Metastatic Breast Carcinoma in the Ovary (tissue), 3 donors: ENCODE measurements around a stretch of chr11.

DNA sequence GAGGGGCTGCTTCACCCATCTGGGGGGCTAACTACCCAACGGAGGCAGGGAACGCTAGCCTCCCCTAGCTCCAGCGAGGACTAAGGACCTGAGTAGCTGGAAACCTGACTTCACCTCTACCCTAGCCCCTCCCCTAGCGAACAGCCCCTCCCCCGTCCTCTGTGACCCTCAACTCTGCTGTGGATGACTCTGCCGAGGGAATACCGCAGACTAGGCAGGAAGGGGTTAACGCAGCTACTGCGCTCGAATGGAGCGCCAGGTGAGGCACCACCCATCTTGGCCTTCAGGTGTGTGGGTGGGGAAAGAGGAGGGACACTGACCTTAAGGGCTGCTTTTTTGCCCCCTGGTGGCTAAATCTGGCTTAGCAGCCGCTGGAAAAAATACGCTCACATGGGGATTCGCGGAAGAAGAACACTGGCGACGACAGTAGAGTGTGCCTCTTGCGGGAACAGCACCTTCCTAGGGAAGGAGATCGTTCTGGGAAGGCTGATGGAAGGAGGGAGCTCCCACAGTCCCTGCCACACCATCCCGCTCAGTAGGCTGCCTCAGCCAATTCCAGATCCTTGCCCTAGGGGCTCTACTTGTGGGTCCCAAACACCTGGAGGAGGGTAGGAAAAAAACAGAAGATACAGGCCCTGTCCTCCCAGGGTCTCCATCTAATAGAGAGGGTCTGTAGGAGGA is 4.5 kb upstream of the BCL9L start:
- PRO-cap, 3 experiments: peak in 3 of 3 experiments; most common plus-strand start position 406 of the sequence (in 2); most common minus-strand start position 82 of the sequence (in 3)

- PRO-cap, 3 experiments: no peak in any of the 3 experiments
These were observed 7.3 kb downstream of the TRAPPC4 start for GRCh38 chr11:119025591-119026570.

GRCh38 chr11:119049440-119049645 is 7.7 kb downstream of the HYOU1 start:
- PRO-cap, 3 experiments: no peak in any of the 3 experiments

GRCh38 chr11:119108201-119109264 is 1.4 kb downstream of the C2CD2L start:
- PRO-cap, 3 experiments: peak in 3 of 3 experiments; most common minus-strand start chr11:119108297 (in 3)

GRCh38 chr11:119120617-119121454 is 544 bp upstream of the HINFP start:
- PRO-cap, 3 experiments: peak in 3 of 3 experiments; most common minus-strand start chr11:119121305 (in 3)

DNA sequence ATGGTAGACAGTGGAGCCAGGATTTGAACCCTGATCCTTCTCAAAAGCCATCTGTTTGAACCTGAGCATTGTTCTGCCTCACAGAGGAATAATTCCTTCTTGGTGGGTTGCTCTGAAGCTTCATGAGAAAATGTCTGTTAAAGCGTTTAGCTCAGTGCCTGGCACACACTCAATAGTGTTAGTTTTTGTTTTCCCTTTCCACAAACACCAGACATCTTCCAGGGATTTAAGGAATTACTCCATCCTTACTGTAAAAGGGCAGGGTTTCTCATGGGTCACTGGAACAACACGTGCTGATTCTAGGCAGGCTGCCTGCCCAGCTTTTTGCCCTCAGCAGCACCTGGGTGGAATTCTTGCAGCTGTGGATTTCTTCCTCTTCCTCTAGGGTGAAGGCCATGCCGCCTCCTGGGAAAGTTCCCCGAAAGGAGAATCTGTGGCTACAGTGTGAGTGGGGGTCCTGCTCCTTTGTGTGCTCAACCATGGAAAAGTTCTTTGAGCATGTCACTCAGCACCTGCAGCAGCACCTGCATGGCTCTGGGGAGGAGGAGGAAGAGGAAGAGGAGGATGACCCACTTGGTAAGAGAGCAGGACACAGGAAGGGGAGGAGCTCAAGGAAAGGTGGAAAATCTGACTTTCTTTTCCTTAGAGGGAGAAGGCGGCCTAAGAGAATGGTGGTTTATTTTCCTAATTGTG is 5.3 kb downstream of the HINFP start:
- PRO-cap, 3 experiments: peak in 1 of 3 experiments; most common minus-strand start position 554 of the sequence (in 1)

DNA sequence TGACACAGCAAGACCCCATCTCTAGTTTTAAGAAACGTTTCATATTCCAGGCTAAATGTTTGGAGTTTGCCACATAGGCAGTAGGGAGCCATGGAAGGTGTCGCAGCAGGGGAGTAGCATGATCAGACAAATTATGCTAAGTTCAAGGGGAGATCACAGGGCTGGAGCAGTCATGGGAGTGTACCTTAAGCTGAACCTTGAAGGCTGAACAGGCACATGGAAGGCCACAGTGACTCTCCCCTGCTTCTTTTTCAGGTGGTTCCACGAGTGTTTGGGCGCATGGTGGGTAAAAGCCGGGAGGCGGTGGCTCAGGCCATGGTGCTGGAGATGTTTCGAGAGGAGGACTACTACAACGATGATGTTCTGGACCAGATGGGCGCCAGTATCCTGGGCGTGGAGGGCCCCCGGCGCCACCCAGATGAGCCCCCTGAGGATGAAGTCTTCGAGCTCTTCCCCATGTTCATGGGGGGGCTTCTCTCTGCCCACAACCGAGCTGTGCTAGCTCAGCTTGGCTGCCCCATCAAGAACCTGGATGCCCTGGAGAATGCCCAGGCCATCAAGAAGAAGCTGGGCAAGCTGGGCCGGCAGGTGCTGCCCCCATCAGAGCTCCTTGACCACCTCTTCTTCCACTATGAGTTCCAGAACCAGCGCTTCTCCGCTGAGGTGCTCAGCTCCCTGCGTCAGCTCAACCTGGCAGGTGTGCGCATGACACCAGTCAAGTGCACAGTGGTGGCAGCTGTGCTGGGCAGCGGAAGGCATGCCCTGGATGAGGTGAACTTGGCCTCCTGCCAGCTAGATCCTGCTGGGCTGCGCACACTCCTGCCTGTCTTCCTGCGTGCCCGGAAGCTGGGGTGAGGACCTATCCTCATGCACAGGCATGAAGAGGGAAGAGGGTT is 5.6 kb upstream of the NHERF4 start:
- PRO-cap, 3 experiments: no peak in any of the 3 experiments

GRCh38 chr11:119185616-119186116 is 391 bp downstream of the NHERF4 start:
- PRO-cap, 3 experiments: no peak in any of the 3 experiments

DNA sequence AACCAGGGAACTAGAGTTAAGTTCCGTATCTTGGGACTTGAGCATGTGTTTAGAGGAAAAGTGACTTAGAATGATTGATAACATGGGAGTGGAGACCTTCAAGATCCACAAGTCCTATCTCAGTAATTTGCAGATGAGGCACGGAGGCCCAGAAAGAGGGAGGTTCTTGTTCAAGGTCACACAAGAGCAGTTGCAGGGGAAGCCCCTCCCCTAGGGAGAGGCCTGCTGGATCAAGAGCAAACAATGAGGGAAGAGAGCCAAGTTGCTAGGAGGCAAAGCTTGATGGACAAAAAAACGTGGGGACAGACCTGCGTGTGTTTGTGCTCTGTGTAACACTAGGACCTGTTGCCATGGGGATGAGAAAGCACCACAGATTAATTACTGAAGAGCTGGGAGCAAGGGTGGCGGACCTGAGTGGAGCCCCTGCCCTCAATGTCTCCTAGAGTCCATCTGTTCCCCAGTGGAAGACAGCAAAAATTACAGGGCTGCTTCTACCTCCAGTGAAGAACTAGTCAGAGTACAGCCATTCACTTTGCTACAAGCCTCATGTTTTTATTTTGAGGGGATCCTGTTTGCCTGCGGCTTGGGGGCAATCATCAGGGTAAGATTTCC is 6.4 kb upstream of the MFRP start:
- PRO-cap, 3 experiments: no peak in any of the 3 experiments

- PRO-cap, 3 experiments: no peak in any of the 3 experiments
These were observed 16.4 kb downstream of the USP2 start for GRCh38 chr11:119364718-119365815.

DNA sequence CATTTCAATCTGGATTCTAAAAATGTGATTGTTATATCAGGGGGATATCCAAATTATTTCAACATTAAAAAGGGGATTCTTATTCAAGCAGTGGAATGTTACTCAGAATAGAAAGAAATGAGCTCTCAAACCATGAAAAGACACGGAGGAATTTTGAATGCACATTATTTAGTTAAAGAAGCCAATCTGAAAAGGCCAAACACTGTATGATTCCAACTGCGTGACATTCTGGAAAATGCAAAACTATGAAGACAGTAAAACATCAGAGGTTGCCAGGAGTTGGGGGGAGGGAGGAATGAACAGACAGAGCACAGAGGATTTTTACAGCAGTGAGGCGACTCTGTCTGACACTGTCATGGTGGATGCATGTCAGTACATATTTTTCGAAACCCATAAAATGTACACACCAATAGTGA is 22.8 kb upstream of the THY1 start:
- PRO-cap, 3 experiments: peak in 1 of 3 experiments; most common plus-strand start position 306 of the sequence (in 1); most common minus-strand start position 109 of the sequence (in 1)

- PRO-cap, 3 experiments: peak in 2 of 3 experiments; most common plus-strand start chr11:119585460 (in 1); most common minus-strand start chr11:119585132 (in 1)
These were observed 143.9 kb downstream of the NECTIN1 start for GRCh38 chr11:119585060-119585569.

DNA sequence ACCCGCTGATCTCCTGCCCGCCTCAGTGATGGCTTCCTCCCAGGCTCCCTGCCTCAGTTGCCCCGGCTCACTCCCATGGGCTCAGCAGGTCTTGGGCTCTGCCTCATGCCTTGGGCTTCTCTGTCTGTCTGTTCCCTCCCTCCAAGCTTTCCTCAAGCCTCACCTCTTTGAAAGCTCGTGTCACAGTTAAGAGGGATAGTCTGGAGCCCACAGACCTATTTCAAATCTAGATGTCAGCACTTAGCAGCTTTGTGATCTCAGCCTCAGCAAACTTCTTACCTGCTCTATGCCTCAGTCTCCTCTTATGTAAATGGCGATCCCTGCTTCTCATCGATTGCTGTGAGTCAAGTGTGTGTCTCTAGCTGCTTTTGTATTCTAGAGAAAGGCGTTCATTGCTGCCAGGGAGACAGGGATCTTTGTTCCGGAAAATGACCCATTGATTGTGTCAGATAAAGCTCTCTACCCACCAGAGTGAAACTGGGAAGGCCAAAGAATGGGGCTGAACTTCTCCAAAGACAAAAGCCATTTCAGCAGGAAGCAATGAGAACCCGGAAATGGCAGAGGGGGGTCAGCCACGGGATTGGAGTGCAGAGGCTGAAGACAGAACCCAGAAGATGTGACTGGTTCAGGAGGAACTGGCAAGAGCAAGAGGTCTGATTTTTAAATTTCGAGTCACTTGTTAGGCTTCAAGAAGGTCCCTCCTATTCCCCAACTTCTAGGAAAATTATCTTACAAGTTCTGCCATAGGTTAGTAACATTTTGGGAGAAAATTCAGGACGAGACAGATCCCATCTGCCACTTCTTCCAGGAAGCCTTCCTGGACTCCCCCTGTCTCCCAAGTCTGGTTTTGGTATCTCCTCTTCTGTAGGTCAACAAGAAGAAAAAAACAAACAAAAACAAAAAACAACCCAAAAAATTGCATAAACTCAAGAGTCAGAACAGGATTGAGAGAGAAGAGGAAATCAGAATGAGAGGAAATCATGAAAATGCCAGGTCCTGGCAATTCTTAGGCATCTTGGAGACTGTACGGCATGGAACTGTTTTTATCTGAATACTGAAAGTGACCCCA is 110.8 kb downstream of the NECTIN1 start:
- PRO-cap, 3 experiments: no peak in any of the 3 experiments

DNA sequence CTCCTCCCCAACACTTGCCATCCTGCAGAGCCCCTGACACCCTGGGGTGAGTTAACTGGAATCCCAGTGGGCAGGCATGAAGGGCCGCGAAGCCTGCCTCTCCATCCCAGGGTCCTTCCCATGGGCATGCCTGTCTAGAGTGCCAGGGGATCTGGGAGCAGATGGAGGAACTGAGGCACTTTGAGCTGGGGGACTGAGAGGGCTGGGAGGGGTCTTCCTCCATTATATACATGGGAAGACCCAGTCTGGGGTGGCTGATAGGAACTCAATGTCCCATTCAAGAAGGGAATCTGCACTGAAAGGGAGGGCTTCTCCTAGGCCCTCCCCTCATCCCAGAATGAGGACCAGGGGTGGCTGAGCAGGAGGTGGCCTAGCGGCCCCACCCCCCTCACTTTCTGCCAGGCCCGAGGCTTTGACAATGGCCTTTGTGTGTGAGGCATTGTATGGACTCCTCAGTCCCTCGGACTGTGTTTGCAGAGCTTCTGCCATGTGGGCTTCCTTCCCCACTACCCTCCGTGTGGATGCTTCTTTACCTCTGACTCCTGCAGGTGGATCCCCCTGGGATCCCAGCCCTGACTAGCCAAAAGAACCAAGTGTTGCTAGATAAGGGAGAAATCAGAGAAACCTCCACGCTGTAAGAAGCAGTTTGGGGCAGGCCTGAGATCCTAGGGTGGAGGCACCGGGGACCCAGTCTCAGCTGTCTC is 65.7 kb downstream of the NECTIN1 start:
- PRO-cap, 3 experiments: no peak in any of the 3 experiments

DNA sequence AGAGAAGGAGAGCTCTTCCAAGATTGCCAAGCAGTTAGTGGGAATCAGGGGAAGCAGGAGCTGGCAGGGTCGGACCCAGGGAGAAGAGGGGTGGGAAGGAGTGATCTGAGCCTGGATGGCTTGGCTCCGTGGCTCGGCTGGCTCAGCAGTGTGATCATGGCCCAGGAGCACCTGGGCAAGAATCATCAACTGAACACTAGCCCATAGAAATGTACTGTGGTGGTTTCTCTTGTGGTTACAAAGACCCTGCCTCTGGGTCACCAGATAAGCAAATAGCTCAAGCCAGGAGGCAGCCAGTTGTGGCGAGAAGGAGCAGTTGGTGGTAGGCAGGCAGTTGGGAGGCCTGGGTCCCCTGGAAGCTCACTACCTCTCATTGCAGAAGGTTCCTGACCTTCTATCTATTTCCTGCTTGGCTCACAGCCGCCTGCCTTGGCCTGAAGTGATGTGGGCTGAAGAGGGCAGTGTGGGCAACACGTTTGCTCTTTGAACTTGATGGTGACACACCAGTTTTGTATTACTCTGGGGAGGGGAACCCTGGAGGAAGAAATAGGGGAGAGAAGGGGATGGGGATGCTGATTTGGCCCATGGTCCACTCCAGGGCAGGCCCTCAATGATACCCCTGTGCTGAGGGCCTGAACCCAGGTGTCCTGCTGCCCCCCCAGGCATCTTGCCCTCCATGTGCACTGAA is 34.7 kb downstream of the NECTIN1 start:
- PRO-cap, 3 experiments: no peak in any of the 3 experiments

DNA sequence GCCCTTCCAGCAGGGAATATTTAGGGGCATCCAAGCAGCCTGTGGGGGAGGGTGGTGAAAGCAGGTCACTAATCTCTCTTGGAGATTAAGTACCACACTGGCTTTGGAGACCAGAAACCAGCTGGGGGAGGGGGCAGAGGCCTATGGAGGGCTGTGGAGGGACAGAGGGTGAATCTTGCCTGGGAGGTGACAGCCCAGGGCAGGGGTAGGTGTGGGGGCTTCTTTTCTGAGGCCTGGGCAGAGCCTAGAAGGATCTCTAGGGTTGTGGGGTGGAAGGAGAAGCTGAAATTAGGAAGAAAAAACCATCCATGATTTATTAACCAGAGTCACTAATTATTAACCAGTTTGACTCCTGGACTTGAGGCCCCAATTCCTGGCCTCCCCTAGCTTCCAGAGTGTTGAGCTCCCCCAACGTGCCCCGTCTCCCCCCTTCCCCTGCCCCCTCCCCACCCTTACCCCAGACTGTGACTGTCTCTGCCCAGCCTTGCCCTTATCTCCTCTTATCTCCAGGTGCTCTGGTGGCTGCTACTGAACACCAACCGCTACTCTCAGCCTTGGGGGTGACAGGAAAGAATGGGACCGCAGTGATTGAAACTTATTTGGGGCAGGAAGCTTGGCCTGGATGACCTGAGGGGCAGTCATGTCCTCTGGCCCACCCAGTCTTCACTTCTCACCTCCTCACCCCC is 15.8 kb downstream of the NECTIN1 start:
- PRO-cap, 3 experiments: no peak in any of the 3 experiments

- PRO-cap, 3 experiments: no peak in any of the 3 experiments
These were observed 572 bp upstream of the NECTIN1 start for GRCh38 chr11:119729685-119729858.

GRCh38 chr11:119993931-119994271 is 144.0 kb downstream of the TRIM29 start:
- PRO-cap, 3 experiments: no peak in any of the 3 experiments

DNA sequence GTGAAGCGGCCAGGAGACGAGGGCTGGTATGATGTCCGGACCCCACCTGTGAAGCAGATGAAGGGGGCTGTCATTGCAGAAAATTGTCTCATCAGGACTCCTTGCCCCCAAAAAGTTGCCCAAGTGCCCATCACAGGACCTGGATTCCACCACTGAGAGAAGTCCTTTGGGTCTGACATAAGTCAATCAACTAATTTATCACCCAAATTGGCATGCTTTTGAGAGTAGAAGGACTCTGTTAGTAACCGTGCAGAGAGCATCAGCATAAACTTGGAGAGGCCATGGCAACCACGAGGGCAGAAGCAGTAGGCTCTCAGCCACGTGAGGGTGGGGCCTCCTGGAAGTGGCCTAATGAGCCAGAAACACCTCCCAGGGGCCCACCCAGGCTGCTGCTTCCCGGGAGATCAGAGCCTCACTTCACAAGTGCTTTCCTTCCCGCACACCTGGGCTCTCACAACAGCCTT is 17.3 kb downstream of the TRIM29 start:
- PRO-cap, 3 experiments: no peak in any of the 3 experiments

- PRO-cap, 3 experiments: no peak in any of the 3 experiments
These were observed 16.3 kb downstream of the TRIM29 start for GRCh38 chr11:120121226-120122451.